ENCODE measurements around a stretch of chr14.

DNA sequence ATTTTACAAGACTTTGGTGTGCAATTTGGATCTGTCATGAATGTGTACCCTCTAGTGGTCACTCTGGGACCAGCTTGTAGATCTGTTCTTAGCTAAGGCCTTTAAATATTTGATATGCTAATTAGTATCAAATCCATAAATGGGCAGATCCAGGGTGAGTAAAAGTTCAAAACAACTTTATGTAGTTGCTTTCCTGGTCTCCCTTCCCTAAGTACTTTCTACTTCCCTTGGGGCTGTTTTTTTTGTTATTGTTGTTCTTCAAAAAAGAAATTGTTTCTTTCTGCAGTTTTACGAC lies 238.4 kb downstream of the GPHN start:
- RRBS, 2 experiments, result no CpG with 5 or more reads among the region's 1 CpG

GRCh38 chr14:67278950-67279624 lies 37.9 kb downstream of the PALS1 start:
- RRBS, 2 experiments, result no CpG with 5 or more reads among the region's 8 CpGs

GRCh38 chr14:67738514-67739537 lies 37.1 kb downstream of the RDH12 start:
- RRBS, 2 experiments, result no CpG with 5 or more reads among the region's 13 CpGs

GRCh38 chr14:67907826-67908803 lies 88.5 kb downstream of the RAD51B start:
- RRBS, 2 experiments, result no CpG with 5 or more reads among the region's 3 CpGs

GRCh38 chr14:67952941-67954014 lies 133.7 kb downstream of the RAD51B start:
- RRBS, 2 experiments, result no CpG with 5 or more reads among the region's 3 CpGs

DNA sequence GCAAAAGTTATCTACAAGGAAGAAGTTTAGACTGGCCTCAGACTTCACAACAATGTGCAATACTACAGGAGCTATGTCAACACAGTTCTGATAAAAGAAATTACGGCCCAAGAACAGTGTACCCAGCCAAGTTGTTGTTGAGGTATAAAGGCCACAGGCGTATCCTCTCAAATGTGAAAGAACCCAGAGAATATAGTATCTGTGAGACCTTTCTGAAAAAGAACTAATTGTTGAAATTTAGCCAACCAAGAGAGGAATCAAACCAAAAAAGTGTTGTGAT lies 142.8 kb downstream of the RAD51B start:
- RRBS, 2 experiments, result no CpG with 5 or more reads among the region's 2 CpGs

- RRBS, 2 experiments, result no CpG with 5 or more reads among the region's 4 CpGs
These were observed 228.3 kb downstream of the RAD51B start for GRCh38 chr14:68047972-68048211.

DNA sequence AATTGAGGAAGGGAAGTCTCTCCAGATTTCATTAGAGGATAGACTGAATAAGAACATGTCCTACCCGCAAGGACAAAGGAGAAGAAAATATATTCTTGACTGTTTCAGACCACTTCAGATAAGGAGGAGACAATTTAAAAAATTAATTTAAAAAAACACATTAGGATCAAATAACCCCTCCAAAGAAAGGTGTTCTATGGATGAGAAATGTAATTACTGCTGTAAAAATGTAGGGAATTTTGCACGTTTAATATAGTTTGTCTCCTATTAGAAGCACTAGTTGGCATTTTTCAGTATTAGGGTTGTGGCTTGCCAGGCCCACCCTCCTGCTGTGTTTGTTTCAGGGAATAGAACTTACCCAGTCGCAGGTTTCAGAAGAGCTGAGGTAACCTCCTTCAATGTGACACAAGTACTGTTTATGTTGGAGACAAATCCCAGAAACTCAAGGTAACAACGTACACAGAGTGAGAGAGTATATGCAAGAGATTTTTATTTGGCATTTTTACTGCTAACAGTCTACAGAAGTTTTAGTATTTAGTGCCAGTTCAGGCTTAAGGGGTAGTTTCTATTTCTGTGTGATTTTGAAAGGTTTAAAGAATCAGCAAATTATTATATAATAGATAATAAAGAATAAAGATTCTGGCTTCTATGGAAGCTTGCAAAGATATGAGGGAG lies 284.2 kb downstream of the RAD51B start:
- RRBS, 2 experiments, result no CpG with 5 or more reads among the region's 4 CpGs

- RRBS, 2 experiments, result no CpG with 5 or more reads among the region's 1 CpG
These were observed 434.4 kb downstream of the RAD51B start for GRCh38 chr14:68253977-68254335.

- RRBS, 2 experiments, result no CpG with 5 or more reads among the region's 2 CpGs
These were observed 448.5 kb downstream of the RAD51B start for GRCh38 chr14:68268018-68268561.

DNA sequence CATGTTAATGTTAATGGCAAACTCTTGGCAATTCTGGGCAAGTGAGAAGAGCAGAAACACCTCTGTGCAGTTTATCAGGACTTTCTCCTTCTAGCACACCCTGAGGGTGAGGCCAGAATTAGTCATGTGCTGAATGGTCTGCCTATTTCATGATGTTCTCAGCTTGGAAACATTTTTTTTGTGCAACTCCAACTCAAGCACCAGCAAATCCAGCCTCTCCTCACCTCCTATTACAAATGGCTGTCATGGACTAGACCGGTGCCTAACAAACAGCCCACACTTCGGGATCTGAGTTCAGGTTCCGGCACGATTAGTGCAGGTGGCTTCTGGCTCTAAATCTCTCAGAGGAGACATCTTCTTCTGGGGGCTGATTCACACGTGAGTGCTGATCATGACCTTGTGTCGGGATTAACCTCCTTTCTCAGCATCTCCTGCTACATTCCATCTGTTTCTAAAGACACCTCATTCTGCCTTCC lies 246.0 kb downstream of the ZFP36L1 start:
- RRBS, 2 experiments, result 95 to 100% methylated on average over 3 of the region's 6 CpGs

DNA sequence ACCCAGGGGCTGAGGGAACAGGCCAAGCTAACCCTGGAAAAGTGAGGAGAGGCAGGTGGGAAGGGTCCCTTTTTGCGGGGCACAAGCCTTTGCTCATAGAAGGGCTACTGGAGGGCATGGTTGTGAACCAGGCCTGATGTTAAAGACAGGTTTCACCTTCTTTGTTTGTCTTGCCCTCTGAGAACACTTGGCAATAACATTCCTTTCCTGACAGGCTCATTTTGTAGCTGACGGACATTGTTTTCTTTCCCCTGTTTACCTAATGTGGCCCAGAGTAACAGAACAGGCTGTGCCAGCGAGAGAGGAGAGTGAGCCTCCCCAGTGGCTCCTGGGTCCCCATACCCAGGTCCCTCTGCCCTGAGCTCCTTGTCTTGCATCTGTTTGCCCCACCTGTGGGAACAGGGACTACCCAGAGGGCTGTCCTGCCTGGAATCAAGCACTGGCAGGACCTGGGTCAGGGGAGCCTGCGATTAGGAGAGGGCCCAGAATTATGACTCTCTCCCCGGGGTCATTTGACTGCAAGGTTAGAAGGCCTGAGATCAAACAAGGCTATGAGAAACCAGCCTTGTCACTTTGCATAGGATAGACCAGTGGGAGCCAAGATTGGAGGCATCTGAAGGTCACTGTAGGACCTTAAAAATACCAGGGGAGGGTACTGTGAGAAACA lies 222.9 kb downstream of the ZFP36L1 start:
- RRBS, 2 experiments, result no CpG with 5 or more reads among the region's 5 CpGs

GRCh38 chr14:68585482-68586261 lies 207.2 kb downstream of the ZFP36L1 start:
- RRBS, 2 experiments, result 55 to 68% methylated on average over 3 of the region's 24 CpGs

GRCh38 chr14:68676629-68677005 lies 116.2 kb downstream of the ZFP36L1 start:
- RRBS, 2 experiments, result no CpG with 5 or more reads among the region's 9 CpGs

- RRBS, 2 experiments, result no CpG with 5 or more reads among the region's 11 CpGs
These were observed 56.4 kb downstream of the ZFP36L1 start for GRCh38 chr14:68736429-68736978.

- RRBS, 2 experiments, result no CpG with 5 or more reads among the region's 6 CpGs
These were observed 35.2 kb downstream of the ZFP36L1 start for GRCh38 chr14:68757510-68758291.

GRCh38 chr14:68763461-68763997 lies 29.3 kb downstream of the ZFP36L1 start:
- RRBS, 2 experiments, result no CpG with 5 or more reads among the region's 5 CpGs

DNA sequence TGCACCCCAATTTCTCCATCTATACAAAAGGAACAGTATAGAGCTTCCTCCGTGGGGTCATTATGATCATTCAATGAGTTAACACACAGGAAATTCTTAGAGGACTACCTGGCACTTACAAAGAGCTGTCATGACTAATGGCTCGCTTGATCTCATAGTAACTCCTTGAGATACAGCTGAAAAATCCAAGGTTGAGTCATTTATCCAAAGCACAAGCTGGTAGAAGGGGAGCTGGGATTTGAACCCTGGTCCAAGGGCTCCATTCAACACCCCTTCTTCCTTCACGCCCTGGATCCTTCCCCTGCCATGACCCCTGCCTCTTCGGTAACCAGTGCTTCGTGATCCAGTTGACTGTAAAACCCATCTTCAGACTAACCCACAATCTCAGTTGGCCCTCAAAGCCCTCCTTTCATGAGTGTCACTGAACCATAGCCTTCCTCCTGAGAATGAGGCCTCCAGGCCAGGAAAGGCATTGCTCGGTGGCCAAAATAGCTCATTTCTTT lies 7.9 kb downstream of the ZFP36L1 start:
- RRBS, 2 experiments, result no CpG with 5 or more reads among the region's 6 CpGs

- RRBS, 2 experiments, result no CpG with 5 or more reads among the region's 9 CpGs
These were observed 1.1 kb downstream of the ZFP36L1 start for GRCh38 chr14:68791787-68792153.

GRCh38 chr14:68793315-68793765 lies 473 bp upstream of the ZFP36L1 start:
- RRBS, 2 experiments, result under 1 to 4% methylated on average over 16 to 23 of the region's 32 CpGs

Measured in Panc1 (cell line).